Bronchus (tissue), 1 donor: ENCODE data around the genes GOLGA6L7, GOLGA8J and GOLGA8R.

DNA sequence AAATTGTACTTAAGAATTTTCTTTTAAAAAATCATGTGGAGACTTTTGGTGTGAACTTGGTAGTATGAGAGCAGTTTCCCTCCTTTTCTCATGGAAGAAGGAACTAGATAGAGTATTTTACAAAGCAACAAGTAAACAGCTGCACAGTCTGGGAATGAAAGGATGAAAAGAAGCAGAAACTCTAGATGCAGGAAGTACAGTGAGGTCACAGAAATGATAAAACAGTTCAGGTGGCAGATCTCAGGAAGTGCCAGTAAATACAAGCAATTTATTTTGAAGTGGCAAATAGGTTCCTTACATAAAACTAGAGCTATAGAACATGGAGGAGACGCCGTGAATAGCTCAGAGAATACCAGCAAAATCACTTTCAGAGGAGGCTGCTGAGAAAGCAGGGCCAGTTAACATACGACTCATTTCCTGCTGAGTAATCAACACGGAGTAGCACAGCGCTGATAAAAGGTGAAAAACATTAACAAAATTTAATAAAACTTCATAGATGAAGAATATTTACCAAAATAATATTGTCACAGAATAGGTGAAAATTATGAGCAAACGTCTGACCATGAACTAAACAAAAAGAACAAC is 29.3 kb downstream of the GOLGA6L7 start:
- PRO-cap, result no peak

DNA sequence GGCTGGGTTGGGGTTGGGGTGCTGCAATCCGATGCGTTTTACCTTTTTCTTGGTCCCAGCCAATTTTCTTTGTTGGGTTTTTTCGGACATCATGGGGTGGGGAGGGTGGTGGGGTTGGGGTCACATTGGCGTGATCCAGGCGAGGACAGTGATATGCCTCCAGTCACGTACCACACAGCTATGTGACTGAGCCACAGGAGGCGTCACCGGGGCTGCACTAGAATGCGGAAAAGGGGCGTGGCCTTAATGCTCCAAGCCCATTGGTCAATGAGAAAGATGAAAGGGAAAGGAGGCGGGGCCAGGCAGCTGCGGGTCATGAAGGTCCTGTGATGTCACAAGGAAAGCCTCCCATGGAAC is at the start of gene GOLGA6L7:
GOLGA6L7 (minus strand) TSS at position 188 of the 357 bp plus-strand sequence.
- PRO-cap, result no peak

- PRO-cap, result unidirectional peak, plus-strand start at chr15:28985226
Measured at GRCh38 chr15:28984886-28985671, 99.3 kb downstream of the APBA2 start.

GRCh38 chr15:28989438-28990152 is 103.8 kb downstream of the APBA2 start:
- PRO-cap, result no peak

GRCh38 chr15:28992944-28993969 is 107.5 kb downstream of the APBA2 start:
- PRO-cap, result no peak

- PRO-cap, result no peak
Measured at GRCh38 chr15:29267648-29268098, 1.9 kb downstream of the NSMCE3 start.

GRCh38 chr15:29570157-29570853 is 474 bp downstream of the ENTREP2 start:
- PRO-cap, result no peak

GRCh38 chr15:29657320-29657594 is 86.5 kb upstream of the ENTREP2 start:
- PRO-cap, result no peak

DNA sequence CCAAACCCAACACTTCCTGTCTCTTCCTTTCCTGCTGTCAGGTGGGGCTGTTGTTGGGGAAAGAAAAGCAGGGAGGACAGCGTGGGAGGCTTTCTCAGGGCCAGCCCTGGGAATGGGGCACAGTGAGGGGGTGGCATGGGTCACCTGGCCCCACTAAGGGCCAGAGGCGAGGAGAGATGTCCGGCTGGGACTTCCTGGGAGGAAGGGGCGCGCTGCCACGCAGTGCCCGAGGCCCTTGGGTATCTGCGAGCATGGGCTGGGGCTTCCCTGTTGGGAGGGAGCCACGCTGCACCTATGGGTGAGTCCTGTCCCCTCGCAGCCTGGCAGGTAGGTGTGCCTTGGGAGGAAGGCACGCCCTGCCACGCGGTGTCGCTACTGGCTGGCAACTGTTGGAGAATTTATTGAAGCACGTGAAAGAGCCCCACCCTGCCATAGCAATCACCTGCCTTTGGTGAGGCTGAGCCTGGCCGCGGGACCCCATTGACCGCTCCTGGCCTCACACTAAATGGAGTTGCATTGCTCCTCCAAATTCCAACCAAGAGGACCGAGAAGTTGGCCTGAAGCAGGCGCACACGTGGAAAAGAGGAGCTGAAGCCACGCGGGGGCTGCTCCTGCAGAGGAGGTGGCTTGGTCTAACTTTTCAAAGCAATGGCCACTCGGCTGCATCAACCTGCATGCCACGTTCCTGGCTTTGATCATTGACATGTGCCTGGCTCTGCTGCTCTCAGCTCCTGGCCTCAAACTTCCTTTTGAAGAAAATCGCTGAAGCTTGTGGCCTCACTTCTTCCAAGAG is 117.2 kb upstream of the ENTREP2 start:
- PRO-cap, result no peak

- PRO-cap, result no peak
Measured at GRCh38 chr15:30082512-30083069, at the start of gene GOLGA8J. TSS of gene GOLGA8J (plus strand) at chr15:30082955.

- PRO-cap, result no peak
Measured at GRCh38 chr15:30414209-30414433, at the start of gene GOLGA8R. TSS of gene GOLGA8R (minus strand) at chr15:30414260.

DNA sequence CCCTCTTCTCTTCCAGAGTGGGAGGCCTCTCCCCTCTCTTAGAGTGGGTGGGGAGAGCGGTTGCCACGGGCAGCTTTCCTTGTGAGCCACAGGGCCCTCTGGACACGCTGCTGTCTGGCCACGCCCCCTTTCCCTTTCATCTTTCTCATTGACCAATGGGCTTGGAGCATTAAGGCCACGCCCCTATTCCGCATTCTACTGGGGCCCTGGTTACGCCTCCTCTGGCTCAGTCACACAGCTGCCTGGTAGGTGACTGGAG is 169 bp upstream of the GOLGA8Q start:
- PRO-cap, result no peak

DNA sequence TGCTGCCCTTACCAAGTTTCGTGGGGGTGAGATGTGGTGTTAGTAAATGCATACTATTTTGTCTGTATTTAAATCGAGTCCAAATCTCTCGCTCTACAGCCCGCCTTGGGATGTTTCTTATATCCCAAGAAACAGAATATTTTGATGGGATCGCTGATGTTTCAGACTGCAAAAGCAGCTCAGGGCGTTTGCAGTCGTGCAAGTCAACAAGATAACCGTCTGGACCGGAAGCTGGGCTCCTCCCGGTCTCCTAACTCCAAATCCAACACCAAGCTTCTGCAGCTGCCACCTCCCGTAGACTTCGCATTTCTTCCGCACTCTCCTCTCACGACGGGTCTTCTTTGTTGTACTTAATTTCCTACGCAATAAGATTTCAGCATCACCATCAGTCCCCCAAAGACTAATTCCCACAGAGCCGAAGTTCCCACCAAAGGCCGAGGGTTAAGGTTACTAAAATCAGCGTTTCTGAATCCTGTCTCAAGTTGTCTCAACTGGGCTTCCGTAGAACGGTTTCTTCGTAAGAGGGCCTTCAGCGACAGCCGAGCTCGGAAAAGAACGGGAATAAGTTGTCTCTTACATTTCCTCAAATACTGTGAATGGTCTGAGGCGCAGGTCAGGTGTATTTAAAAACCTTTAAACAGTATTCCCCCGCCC is 21.6 kb downstream of the GOLGA8H start:
- PRO-cap, result bidirectional peak, plus-strand start at position 538 of the sequence, minus-strand start at position 493 of the sequence

DNA sequence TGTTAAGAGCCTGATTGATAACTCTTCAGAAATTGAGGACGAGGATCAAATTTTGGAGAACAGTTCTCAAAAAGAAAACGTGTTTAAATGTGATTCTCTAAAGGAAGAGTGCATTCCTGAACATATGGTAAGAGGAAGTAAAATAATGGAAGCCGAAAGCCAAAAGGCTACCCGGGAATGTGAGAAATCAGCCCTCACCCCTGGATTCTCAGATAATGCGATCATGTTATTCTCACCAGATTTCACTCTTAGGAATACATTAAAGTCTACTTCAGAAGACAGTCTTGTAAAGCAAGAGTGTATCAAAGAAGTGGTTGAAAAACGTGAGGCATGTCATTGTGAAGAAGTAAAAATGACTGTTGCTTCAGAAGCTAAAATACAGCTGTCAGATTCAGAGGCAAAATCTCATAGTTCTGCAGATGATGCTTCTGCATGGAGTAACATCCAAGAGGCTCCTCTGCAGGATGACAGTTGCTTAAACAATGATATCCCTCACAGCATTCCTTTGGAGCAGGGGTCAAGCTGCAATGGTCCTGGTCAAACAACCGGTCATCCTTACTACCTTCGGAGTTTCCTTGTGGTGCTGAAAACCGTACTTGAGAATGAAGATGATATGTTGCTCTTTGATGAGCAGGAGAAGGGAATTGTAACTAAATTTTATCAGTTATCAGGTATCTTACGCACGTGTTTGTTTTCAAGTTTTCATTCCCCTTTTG is 1.7 kb downstream of the FAN1 start:
- PRO-cap, result no peak

DNA sequence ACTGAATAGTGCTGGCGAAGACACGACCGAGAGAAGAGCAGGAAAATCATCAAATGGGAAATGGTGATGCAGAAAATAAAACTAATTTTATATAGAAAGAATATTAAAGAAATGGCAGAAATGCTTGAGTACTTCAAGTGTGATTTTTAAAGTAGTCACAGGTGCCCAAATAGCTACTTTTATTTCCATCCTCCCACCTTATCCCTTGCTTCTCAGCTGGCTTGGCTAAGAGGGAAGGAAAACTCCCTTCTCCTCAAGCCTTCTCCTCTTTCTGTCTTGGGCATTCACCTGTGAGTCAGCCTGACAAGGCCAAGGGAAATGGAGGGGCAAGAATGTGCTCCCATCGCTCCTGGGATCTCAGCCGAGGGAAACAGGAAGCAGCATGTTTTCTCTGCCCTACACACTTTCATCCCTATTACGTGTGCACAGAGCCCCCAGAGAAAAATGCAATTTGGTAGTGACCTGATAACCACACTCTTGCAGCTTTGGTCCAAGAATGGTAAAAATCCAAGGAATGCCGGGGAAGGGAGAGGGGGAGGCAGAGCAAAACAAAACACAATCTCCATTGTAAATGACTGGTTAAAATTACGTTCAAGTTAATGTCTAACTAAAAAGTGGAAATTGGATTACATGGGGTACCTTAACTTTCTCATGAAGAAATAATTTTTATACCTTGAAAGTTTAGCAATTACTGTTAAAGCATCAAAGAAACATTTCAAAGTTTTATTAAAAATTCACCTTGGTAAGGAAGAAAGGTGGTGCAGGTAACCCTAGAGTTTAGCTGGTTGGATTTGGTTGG is 32.9 kb upstream of the MTMR10 start:
- PRO-cap, result no peak

DNA sequence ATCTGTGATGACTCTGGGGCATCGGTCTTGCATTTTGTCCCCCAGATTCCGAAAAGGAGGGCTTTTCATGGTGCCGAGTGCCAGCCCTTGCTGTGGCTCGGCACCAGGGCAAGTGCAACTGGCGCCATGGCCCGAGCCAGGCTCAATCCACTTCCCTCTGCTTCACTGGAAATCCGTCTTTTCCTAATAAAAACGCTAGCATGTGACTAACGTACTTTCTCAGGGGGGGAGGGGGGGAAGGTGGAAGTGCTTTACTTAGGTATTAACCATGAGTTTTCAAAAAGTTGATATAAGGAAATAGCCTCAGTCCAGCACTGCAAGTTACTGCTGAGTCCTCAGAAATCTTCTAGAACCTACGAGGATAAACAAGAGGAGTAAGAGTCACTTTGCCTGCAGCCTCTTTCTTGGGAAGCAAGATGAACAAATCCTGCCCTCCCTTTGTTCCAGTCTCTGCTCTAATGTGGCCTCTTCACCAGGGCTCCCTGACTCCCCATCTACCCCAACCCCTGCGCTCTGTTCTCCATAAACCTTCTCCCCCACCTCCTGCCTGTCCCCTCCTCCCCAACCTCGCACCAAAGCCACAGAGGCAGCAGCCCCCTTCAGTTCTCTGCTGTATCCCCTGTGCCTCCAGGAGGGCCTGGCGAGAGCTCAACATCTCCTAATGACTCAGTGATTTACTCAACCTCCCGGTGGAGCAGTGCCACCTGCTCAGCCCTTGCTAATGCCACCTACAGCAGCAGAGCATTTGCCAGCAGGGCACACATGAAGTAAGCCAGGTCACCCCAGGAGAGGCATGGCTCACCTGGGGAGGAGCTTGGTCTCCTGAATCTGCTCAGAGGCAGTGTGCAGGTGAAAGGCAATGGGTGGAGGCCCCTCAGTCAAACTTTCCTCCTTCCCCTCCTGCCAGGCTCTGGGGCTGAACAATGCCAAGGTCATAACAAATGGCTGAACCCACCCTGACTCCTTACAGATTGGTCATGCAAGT is 20.1 kb downstream of the TRPM1 start:
- PRO-cap, result no peak

- PRO-cap, result no peak
Measured at GRCh38 chr15:31147954-31148980, 46.7 kb upstream of the TRPM1 start.

DNA sequence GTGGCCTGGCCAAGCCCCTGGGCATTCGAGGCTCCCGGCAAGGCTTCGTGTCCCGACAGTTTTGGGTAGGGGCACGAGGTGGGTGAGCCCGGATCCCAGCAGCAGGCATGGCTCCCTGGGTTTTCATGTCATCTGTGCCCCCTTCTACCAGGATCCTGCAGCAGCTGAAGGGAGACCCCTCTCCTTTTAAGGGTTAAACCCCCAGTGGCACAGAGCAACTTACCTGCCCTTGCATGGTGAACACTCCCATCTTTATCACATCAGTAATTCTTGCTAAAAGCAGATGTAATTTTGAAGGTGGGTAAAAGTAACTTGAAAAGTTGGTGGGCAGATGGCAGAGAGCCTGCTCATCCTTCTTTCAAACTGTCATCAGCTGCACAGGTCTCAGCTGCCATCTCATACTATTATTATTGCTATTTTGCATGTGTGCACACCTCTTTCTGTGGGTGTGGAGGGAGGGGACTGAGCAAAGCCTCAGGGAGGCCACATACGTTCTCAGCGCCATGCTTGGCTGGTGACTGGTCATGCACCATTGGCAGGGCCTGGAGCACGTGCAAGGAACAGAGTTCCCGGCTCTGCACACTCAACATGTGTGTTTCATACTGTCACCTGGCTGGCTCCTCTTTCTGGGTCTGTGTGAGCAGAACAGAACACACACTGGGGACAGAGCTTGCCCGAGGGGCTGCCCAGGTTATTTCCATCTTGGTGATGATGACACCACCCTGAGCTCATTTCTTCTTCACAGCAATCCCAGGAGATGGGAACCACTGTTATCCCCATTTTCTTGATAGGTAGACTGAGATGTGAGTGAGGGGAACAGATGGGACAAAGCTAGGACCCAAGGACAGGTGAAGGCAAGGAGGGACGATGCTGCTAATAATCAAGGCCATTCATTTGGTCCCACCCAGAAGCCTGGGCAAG is 95.9 kb upstream of the KLF13 start:
- PRO-cap, result unidirectional peak, minus-strand start at position 365 of the sequence

- PRO-cap, result unidirectional peak, minus-strand start at chr15:31263378
Measured at GRCh38 chr15:31263291-31263876, 63.3 kb upstream of the KLF13 start.

- PRO-cap, result no peak
Measured at GRCh38 chr15:31304297-31304758, 22.3 kb upstream of the KLF13 start.